Mesangial cell (primary cell): ENCODE measurements around a stretch of chr2.

GRCh38 chr2:152575708-152576539 is 141.3 kb downstream of the PRPF40A start:
- RAMPAGE, long total RNA: no peak

- RAMPAGE, long total RNA: no peak
These were observed 102.6 kb downstream of the PRPF40A start for GRCh38 chr2:152614675-152615128.

DNA sequence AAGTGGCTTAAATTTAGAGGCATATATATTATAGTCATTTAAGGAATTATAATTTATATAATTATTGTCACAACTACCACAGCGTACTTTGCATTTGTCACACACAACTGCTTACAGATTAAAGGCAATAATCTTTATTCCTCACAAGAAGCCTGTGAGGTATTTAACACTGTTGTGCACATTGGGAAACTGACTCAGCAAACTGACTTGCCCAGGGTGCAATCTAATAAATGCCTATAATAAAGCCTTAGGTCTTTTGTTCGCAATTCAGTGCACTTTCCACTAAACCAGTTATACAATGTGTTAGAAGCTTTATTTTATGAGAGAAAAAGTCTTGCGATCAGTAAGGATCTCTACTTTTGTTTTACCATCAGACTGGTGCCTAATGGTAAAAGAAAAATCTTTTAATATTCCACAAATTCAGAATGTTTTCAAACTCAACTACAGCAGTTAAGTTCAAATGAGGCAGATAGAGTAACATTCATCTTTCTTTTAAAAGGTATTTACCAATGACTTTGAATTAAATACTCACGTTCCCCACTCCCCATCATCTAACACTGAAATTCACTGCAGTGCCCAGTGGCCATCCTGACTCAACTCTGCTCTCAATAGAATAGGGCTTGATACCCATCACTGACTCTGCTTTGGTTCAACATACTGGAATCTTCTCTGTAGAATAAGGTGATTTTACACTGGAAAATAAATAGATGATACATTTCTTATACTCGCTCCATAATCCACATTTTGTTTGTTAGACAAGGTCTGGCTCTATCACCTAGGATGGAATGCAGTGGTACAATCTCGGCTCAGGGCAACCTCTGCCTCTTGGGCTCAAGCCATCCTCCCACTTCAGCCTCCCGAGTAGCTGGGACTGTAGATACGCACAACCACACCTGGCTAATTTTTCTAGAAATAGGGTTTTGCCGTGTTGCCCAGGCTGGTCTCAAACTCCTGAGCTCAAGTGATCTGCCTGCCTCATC is 66.6 kb downstream of the PRPF40A start:
- RAMPAGE, long total RNA: no peak

DNA sequence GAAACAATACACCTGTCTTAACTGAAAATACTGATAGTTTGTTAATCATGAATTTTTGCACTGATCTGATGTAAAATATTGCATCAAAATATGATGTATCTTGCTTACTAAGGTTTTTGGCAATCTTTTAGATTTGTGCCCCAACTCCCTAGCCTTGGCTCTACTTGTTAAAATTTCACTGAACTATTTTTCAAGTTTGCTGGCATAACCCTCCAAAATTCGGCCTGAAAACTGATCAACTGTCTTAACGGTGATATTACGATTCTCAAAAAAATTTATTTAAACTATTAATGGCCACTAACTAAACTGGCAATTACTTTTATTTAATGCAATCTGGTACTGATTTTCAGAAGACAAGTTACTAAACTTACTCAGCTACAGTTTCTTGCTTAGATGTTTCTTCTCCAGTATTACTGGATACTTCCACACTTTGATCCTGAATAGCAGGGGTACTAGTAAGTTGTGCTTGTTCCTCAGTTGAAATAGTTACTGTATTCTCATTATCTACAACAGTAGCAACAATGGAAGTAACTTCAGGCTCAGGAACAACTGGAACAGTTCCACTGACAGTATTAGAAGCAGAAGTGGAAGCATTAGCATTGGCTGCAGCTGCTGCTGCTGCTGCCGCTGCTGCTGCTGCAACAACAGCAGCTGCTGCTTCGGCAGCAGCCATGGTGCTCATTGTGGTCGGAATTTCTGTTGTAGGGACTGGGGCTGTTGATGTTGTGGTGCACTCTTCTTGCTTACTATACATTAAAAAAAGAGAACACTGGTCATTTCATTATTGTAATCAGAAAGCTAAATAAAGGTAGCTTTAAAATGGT is 41.0 kb downstream of the PRPF40A start:
- RAMPAGE, long total RNA: no peak

- RAMPAGE, long total RNA: no peak
These were observed 360.9 kb downstream of the ARL6IP6 start for GRCh38 chr2:153079337-153079692.

- RAMPAGE, long total RNA: no peak
These were observed 777.1 kb downstream of the KCNJ3 start for GRCh38 chr2:155475529-155475978.

GRCh38 chr2:156173717-156174023 is 158.9 kb downstream of the NR4A2 start:
- RAMPAGE, long total RNA: no peak

GRCh38 chr2:156322638-156323253 is 9.8 kb downstream of the NR4A2 start:
- RAMPAGE, long total RNA: no peak

DNA sequence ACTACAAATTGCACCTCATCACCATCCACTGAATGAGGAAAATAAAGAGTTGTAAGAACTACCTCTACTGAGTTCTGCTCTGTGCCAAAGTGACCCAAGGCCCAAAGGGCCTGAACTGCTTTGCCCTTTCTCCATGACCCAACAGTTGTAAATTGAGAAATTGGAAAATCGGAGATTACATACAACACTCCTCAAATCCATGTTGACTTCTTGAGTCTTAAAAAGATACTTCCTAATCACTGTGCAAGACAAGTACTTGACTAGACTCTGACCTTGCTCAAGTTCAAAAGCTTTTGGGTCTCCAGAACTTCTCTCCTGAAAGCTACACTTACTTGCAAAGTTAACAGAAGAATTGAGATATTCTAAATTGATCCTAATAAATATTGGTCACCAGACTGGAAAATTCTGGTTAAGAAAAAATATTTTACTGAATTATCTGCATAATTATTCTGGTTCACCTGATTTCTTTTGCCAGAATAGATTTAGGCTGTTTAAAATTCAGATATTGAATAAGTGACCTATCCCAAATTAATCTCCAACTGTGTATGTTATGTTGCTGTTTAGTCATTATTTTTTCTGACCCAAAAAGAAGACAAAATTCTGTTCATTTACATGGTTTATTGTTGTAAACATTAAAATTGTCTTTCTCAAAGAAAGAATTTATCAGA is 8.6 kb downstream of the NR4A2 start:
- RAMPAGE, long total RNA: no peak

DNA sequence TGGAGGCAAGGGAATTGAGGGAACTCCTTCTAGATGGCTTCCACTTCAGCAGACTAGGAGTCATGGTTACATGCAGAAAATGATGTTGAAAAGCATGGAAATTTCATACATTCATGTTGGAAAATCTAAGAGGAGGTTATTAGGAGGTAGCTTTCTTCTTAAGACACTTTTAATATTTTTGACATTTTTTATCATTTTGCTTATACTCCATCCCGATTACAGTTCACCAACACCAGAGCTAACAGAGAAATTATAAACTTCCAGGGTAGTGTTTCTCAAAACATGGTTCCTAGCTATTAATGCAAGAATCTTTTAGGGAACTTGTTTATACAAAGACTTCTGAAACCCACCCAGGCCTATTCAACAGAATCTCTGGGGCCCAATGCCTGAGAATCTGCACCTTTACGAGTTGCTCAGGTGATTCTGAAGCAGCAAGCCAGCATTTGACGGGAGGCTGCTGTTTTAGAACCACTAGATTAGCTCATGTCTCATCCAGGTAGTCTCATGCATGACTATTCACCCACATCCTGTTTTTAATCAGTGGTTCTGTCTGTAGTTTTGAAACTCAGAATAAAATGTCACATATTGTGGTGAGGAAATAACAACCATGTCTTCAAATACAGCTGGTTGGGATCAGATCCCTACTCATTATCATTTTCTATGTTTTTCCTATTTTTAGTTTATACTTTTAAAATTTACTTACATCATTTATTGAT is 39.7 kb downstream of the CYTIP start:
- RAMPAGE, long total RNA: no peak

- RAMPAGE, long total RNA: no peak
These were observed 22.9 kb downstream of the CYTIP start for GRCh38 chr2:157420735-157421681.

- RAMPAGE, long total RNA: no peak
These were observed 16.0 kb downstream of the CYTIP start for GRCh38 chr2:157427847-157428254.

DNA sequence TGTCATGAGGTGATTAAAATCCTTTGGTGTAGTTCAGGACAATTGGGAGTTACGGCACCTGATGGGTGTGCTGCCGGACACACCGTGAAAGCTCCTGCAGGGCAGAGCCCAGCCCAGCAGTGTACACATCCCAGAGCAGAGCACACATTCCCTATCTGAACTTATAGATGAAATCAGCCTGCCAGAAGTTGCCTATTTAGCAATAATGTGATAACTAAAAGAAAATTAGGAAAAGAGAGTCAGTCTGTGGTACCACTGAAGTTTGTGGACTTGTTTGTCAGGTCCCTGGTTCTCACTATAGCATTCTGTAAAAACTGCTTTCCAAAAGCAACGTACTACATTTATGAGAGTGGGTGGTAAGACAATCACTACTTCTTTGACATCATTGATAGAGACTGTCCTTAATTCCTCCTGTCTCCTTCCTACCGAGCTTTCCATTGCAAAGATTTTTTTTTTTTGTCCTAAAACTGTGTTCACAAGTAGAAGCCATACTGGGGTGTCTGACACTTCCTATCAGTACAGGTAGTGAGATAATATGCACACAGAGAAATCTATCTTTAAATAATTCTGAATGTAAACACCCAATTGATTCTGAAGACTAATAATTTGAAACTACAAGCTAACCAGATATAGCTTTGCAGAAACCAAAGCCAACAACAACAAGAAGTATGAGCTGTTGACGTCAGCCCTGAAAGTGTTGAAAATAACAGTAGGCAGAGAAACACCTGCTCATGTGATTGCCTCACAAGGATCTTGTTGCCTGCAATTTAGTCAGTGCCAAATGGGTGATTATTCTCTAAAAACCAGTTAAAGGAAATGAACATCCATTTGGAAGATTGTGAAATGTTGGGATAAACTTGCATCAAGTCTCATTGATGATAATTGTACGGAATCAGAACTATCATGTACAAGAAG is 3.1 kb downstream of the CYTIP start:
- RAMPAGE, long total RNA: no peak

DNA sequence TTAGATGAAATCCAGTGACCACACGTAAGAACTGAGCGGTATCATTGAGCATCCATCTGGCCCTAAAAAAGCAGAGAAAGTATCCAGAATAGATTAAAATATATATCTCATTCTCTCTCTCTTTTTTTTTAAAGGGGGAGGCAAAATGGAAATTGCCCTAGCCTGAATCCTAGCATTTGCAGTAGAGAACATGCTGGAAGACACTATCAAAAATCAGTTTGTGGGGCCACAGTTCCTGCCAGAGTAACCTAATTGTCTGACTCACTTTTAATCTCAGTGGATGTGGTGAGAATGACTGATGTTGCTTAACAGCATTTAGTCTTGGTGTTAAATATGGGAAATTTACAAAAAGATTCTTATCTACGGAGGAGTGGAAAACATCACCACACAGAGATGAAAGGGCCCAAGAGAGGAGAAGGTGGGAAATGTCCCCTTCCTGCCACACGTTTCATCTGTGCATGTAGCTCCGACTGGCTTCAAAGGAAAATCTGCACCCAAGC is 20.3 kb upstream of the CYTIP start:
- RAMPAGE, long total RNA: no peak

- RAMPAGE, long total RNA: no peak
These were observed 30.4 kb downstream of the UPP2 start for GRCh38 chr2:158131782-158132707.

GRCh38 chr2:158456109-158456514 is 441 bp downstream of the CCDC148 start:
- RAMPAGE, long total RNA: no peak

DNA sequence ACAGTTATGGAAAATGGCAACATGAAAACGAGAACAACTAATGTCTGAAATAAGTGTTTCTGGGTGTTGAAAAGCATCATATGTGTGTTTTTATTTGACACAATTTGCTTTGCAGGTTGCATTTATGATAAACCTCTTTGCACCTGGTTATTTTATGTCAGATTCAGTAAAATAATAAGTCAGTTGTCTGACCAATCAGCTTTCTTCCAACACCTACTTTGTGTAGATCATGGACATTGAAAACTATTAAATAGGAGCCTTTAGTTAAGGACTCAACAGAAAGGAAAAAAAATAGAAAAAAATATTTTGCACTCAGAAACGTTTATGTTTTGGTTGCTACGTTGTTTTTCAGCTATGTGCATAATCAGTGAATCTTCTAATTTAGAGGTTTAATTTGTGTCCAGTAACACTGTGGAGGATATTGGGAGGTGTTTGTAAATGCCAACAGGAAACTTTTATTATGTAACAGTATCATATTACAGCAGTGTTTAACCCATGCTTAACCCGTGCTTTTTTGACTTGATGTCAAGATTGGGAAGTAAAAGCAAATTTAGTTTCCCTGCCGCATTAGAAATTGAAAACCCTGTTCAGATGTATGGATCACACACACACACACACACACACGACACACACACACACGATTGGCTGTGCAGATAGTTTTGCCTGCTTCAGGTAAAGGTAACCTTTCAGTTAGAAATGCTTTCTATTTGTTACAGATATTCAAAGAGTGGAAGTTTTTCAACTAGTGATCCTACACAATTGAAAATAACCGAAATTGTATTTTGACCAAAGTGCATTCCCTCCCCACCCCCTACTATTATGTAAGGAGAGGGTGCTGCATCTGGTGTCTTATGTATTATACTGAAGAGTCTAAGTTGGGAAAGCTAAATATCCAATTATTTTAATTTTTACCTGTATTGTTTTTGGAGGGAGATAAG is 2.7 kb downstream of the PKP4 start:
- RAMPAGE, long total RNA: no peak

- RAMPAGE, long total RNA: no peak
These were observed 143.2 kb downstream of the PKP4 start for GRCh38 chr2:158599678-158600553.

DNA sequence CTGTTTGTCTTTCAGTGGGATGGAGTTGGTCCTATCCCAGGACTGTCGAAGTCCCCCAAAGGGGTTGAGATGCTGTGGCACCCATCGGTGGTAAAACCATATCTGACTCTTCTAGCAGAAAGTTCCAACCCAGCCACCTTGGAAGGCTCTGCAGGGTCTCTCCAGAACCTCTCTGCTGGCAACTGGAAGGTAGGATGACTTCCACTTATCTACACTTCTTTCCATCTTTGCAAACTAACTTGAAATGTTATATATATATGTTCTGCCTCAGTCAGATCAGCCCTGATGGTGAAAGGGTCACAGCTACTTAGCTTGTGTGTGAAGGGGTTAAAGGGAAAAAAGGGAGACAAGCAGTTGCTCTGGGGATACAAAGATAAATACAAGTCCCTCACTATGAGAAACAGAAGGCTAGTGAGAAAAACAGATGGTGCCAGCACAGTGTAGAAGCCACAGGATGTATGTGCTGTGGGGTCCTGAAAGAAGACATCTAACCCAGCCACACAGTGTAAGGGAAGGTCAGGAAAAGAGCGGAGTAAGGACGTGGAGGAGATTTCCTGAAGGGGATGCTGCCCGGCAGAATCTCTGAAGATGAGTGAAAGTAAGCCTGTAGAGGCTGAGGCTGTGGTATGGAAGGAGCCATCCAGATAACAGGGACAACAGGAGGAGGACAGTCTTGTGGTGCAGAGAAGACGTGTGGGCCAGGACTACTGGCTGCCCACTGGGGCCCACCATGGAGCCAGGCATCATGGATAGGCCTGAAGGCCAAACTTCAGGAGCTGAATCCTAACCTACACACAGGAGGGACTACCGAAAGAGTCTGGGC is 131.6 kb upstream of the DAPL1 start:
- RAMPAGE, long total RNA: no peak

- RAMPAGE, long total RNA: no peak
These were observed 148.7 kb downstream of the WDSUB1 start for GRCh38 chr2:159137804-159138233.